ENCODE measurements around a stretch of chr10.

- PRO-cap, result no peak
Observed at GRCh38 chr10:12157246-12157687, 27.8 kb downstream of the SEC61A2 start.

DNA sequence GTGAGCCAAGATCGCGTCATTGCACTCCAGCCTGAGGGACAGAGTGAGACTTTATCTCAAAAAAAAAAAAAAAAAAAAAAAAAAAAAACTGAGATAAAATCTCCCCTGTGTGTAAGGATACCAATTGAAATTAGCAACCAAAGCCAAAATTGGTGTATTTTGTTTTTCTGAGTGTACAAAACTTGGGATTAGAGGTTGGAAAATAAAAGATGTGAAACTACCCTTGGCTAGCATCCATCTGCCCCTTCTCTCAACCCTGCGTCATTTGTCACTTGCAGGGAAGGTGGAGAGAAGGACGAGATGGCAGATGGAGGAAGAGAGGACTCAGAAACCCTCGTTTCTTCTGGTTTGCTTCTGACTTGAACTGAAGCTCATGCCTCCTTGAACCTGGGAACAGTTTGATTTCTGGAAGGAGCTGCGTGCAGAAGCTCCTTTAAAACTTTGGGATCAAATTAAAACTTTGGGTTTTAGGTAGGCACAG, 16.1 kb upstream of the CAMK1D start:
- PRO-cap, result no peak

GRCh38 chr10:12333664-12334457, 15.5 kb upstream of the CAMK1D start:
- PRO-cap, result no peak

DNA sequence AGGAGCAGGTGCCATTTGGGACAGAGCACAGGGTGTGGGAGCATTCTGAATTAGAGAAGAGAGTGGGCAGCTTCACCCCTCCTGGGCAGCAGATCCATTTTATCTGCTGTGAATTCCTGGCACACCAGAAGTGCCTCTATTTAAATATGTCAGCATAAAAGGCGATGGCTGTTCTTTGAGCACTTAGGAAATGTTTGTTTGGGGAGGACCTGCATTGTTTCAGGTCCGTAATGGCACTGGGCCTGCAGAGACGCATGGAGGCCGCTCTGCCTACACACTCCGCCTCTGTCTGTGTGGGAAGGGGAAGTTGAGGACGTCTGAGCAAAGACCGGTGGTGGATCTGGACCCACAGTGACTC, 253.1 kb downstream of the CAMK1D start:
- PRO-cap, result no peak

- PRO-cap, result no peak
Observed at GRCh38 chr10:12631627-12632274, 282.4 kb downstream of the CAMK1D start.

DNA sequence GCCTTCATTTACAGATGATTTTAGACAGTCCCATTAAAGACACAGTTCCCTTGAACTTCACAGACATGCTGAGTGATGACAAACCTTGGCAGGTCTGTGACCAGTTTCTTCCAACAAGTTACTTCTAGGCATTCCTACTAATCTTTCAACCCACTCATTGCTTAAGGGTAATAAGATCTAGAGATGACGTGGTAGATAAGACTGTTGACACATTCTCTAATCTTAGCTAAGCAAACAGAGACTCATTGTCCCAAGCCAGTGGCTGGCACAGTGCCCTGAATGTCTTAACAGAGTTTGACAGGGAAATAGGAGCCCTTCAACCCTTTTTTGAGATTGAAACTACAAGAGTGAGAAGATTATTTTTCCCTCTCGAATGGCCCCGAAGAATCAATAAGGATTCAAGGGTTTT, 281.1 kb downstream of the CCDC3 start:
- PRO-cap, result no peak

GRCh38 chr10:12730681-12731605, 270.6 kb downstream of the CCDC3 start:
- PRO-cap, result no peak

GRCh38 chr10:12783251-12783665, 218.3 kb downstream of the CCDC3 start:
- PRO-cap, result no peak

DNA sequence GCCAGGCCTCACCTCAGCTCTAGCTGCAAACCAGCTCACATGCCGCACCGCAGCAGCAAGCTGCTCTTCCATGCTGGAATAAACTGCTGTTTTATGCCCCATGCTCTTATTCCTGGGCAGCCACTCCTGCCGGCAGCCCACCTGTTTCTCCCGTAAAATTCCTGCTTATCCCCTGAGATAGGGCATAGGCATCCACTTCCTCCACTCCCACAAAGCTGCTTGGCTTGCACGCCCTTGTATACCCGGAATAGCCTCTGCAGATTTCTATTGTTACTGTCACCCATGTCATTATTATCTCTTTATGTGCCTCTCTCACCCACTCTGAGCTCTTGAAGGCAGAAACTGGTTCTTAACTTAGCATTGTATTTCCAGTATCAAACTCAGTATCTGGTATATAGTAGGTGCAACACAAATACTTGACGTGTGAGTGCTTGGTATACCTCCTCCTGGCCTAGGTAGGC, 193.5 kb downstream of the CCDC3 start:
- PRO-cap, result no peak

DNA sequence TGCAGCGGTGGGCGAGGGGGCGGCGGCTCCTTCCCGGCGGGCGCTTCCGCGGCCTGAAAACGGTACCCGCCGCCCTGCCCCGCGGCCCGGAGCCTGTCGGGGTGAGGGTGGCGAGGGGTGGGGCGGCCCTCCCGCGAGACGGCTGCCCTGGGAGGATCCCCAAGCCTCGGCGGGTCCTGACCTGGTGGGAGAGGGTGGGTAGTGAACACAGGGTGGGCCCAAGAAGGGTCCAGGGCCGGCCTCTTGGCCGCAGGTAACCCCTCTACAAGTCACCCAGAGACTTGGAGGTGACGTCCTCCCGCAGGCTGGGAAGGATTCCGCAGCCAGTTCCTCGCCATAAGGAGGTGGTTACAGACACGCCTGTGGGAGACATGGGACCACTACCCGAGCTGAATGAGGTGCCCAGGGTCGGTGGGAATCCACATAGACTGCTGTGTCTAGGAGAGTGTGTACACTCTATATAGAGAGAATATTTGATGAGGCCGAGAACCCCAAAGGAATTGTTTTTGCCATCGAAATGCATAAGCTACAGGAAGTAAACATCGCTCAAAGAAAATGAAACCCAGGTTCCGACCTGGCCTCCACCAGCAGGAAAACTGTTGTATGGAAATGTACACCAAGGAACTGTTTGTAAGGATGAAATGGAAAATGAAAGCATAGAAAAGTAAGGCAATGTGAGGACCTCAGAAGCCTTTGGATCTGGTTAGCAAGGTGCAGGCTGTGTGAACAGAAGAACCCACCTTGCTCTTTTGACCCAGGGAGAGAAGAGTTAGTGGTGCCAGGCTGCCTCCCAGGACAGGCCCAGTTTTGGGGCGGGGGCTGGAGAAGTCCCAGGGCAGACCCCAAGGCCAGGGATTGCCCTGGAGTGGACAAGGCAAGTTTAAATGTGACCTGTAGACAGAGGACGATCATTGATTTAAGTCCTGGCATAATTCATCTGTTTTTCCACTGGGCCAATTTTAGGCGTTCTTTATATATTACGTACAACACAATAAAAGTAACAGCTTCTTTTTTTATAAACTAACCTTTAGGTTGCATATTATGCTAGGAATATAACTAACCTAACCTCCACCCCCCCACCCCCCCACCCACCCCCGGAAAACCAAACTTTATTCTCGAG, 719 bp downstream of the OPTN start:
- PRO-cap, result no peak

DNA sequence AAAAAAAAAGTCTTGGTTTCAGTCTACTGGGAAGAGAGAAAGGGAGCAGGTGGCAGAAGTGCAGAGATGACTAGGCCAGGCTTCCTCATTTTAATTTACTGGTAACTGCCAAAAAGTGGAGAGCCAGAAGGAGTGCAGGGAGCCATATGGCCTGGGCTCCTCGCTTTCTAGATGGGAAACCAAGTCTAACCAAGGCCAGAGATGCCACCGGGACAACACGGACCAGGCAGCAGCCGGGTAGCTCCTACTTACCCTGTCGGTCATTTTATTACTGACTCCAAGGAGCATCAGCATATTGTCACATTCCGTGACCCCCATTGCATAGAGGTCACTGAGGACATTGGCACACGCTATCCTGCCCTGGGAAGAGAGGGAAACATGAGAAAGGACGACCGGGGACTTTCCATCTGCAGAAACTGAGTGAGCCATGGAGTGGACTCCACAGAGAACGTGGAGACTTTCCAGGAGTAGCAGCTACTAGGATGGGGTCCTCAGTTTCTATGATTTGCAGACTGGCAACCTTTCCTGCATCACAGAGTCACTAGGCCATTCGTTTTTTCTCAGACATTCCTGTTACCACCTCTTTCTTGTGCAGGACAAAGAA, 12.0 kb downstream of the SEPHS1 start:
- PRO-cap, result no peak

GRCh38 chr10:13340989-13341523, 7.0 kb downstream of the SEPHS1 start:
- PRO-cap, result no peak

- PRO-cap, result no peak
Observed at GRCh38 chr10:13499703-13500454, 28.9 kb downstream of the BEND7 start.

DNA sequence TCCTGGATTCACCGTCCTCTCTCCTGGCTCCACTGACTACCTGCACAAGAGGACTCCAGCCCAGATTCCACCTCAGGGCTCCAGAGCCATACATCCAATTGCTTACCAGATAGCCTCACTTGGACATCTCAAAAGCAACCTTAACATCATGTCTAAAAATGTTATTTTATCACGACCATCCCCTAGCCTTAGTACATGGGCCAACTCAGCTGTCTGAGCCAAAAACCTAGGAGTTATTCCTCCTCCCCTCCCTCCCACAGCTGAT, 15.6 kb downstream of the BEND7 start:
- PRO-cap, result no peak

DNA sequence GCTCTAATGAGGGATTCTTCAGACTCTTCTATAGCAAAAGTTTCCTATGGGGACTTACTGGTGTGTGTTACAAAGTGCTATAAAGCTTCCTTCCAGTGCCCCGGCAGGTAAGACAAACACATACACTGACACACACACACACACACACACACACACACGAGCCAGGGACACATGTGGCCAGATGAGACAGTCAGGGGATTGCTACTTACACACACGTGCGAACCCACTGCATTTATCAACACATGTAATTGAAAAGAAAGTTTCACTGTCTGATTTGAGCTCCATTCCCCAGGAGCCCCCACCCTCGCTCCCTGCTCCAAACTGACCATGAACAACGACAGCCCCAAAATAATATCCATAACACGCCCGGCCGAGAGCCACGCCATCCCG, 119.9 kb downstream of the PRPF18 start:
- PRO-cap, result no peak

GRCh38 chr10:13756968-13757301, 170.2 kb downstream of the PRPF18 start:
- PRO-cap, result no peak

DNA sequence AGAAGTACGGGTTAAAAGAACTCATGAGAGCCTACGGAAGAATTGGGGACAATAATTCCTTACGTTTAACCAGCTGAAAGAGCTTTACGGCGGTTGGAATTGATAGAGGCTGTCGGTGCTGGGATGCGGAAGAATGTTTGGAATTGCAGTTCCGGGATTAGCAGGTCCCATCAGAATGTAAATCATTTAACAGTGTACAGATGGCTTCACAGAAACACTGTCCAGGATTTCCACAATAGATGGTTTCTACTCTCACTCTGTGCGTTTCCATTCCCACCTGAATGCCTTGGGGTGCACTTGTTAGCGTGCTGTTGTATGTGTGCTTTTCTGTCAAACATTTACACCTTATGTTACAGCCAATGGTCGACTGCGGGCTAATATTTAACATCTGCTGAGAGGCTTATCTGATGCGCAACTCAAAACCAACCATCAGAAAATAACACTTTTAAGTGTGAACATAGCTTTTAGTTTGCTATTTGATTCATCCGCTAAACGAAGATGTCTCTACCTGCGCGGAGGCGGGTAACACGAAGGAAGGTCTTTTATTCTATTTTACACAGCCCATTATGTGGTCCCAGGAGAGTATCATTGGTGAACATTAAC, 178.9 kb downstream of the PRPF18 start:
- PRO-cap, result no peak

DNA sequence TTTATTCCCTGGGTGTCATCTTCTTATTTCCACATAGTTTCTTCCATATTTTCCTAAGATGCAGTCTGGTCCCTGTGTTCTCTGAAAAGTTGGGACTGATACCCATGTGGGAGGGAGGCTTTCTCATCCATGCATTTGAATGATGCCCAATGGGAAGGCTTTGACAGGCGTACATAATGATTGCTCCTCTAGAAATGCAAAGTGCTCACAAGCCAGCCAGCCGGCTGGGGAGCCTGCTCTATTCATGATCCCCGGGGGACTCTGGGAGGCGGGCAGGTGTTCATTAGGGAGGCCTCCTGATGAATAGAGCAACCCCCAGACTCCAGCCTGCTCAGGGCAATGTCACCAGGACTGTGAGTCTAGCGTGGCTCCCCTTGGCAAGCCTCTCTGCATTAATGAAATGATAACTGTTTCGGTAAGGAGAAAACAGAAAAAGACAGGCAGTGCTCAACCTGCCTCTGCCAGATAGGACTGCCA, 236.3 kb downstream of the PRPF18 start:
- PRO-cap, result no peak

DNA sequence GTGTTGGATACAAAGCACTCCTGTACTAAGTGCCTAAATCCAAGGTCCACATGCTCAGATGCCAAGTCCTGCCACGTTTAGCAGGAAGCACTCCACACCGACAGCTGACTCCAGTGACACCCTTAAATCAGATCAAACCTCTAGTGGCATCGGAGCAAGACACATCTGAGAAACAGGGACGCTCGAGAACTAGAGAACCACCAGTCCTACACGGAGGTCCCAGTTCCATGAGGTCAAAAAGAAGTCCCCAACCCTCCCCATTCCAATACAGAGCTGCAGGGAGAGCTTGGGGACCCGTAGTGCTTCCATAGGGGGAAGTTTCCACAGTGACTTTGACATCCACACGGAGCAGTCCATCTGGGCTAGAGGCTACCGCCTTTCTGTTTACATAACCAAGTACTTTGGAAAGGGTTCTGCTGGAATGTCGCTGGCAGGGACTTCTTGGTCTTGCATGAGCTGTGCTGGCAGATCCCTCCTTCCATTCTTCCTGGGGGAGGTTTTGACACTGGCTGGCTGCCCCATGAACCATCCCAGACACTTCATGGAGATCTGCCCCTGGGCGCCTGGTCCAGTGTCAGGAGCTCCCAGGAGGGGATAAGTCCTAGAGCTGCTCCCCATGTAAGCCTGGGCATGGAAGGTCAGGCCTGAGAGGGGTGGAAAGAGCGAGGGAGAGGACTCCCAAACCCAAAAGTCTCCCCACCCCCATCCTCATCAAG, 290.7 kb downstream of the PRPF18 start:
- PRO-cap, result unidirectional peak, plus-strand start at position 135 of the sequence

DNA sequence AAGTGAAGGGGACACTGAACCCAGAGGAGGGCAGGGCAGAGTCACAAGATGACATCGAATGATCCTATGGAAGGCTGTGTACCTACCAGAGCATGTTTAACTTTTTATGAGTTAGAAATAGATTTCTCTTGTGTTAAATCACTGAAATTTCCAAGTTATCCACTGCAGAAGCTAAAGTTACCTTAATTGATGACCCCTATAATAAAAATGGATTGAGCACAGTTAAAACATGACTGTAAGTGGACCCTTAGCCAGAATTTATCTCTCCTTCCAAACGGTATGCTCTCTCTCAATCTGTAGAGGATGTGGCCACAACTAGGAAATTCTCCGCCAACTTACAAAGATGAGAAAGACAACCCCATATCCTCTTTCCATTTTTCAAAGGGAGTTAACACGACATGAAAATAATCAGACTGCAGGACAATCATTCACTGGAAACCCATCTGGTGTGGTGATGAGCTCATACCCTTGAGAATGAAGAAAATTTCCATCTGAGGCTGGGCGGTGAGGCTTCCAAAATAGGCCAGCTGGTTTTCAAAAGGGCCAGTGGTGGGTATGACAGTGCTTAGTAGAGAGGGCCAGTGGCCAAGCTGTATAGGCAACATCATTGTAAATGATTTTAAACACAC, 369.7 kb downstream of the FRMD4A start:
- PRO-cap, result no peak